Left colon (tissue), 1 donor: Measurements from ENCODE around the genes ZSCAN5C, ZNF17, ZNF772, ZNF256, C19orf18, ZSCAN22 and ZNF132.

DNA sequence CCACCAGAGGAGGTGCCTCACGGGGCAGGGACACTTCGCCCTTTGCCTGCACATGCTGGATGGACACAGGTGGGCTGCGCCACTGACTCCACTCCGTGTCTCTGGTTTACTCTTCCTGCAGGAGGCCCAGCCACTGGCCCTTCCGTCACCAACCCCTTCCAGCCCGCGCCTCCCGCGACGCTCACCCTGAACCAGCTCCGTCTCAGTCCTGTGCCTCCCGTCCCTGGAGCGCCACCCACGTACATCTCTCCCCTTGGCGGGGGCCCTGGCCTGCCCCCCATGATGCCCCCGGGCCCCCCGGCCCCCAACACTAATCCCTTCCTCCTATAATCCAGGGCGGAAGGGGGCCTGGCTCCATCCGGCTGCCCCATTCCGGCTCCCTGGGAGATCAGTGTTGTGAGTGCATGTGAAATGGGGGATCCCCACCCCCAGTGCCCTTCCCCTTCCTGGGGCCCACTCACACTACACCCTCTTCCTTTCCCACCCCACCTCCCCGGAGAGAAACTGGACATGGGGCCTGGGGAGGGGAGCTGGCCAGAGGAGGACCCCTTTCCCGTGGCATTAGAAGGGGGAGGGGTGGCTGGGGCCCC, 20.1 kb downstream of the EPN1 start:
- PRO-cap: no peak

- PRO-cap: no peak
Observed at GRCh38 chr19:56201914-56202554, at the start of gene ZSCAN5C. TSS of gene ZSCAN5C (plus strand) at chr19:56202273.

GRCh38 chr19:56301096-56301407, 13.6 kb downstream of the ZSCAN5A start:
- PRO-cap: no peak

DNA sequence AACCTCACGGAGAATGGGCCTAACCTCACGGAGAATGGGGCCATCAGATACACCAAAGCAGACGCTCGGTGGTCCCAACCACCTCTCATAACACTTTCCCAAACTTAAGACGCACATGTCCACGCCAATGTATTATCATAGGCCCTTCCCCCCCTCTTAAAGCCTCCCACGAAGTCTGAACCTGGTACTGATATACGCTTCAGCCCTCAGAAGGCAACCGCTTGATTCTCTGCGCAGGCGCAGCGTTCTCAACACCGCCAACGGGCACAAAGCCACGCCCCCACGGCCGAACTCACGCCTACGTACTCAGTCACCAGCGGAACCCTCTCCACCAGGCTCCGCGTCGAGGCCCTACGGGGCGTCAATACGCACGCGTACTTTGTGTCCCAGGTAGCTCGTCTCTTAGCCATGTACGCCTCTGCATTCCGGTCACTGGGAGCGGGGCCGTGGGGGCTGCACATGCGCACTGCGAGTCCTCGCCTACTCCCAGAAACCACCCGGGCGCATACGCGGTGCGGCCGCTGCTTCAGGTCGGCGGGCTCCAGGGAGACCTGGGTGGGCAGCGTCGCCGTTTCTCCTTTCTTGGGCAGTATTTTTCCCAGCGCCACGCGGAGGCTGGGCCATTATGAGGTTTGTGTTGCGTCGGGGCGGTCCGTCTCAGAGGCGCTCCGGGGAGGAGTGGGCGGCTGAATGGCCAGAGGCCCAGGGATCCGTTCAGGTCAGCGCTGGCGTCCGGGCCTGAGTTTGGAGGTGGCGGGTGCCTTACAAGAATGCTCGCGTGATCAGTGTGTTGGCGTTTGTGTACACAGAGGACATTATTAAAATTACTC, 25.3 kb downstream of the ZNF582 start:
- PRO-cap: unidirectional peak, plus-strand start at position 432 of the sequence; unidirectional peak, plus-strand start at position 506 of the sequence

- PRO-cap: no peak
Observed at GRCh38 chr19:56977899-56978681, 137.6 kb upstream of the PEG3 start.

DNA sequence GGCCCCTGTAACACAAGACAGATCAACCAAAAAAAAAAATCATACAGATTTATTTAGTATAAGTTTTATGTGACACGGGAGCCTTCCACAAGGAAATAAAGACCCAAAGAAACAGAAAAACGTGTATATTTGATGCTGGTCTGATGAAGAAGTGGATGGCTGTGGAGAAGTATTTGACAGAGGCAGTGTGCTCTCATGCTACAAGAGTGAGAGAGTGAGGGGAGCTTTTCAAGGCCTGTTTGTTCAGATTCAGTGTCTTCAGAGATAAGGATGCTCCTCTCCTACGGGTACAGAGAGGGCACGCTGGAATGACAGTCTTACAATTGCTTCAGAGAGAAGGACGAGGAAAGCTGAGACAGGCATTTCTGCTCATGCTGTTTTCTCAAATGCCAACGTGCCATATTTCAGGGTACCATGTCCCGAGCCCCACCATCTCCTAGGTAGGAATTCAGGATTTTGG, 138.6 kb upstream of the PEG3 start:
- PRO-cap: no peak

DNA sequence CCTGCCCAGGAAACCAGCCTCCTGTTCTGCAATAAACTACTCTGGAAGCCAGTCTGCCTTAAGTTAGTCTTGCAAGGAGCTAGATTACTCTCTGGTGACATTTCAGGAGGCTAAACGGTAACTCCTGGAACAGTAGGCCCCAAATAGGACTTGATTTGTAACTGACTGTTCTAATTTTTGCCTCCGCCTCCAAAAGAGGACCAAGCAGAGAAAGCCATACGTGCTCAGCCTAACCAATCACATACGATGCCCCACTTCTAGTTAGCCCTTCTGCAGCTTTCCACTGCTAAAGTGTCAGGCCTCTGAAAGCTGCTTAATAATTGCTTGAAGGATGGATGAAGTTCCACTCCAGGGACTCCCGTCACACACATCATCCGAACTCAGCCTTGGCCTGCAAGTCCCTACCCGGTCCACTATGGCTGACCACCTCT, 751 bp downstream of the ZNF805 start:
- PRO-cap: no peak

DNA sequence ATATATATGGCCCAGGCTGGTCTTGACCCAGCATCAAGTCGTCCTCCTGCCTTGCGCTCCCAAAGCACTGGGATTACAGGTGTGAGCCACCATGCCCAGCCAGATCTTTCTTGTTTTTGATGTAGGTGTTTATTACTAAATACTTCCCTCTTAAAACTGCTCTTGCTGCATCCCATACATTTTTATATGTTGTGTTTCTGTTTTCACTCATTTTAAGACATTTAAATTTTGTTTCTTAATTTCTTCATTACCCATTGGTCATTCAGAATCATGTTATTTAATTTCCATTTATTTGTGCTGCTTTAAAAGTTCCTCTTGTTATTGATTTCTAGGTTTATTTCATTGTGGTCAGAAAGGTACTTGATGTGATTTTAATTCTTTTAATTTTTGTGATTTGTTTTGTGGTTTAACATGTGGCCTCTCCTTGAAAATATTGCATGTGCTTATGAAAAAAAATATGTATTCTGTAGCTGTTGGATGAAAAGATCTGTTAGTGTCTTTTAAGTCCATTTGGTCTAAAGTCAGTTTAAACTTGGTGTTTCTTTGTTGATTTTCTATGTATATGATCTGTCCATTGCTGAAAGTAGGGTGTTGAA, 17.4 kb downstream of the ZNF460 start:
- PRO-cap: no peak

DNA sequence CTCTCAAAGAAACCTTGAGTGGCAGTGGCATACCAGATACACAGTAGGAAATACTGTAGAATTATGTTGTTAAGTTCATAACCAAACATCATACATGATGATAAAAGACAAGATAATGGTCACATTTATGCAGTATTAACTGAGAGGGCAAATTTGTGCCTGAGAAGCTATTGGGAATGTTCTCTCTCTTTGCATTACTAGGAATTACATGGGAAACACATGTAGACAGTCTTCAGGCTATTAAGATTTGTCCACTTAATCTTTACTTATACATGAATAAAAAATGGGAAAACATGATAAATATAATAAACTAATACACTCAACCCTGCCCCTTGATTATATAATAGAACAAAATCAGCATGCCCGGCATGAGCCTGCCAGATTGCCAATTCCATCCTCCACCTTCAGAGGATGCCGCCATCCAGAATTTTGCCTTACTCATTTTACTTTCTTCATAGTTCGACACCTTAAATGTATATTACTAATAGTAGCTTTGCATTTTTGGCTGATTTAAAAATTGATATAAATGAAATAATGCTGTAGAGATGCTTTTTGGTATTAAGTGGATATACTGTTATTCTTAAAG, 14.3 kb upstream of the ZNF543 start:
- PRO-cap: no peak

DNA sequence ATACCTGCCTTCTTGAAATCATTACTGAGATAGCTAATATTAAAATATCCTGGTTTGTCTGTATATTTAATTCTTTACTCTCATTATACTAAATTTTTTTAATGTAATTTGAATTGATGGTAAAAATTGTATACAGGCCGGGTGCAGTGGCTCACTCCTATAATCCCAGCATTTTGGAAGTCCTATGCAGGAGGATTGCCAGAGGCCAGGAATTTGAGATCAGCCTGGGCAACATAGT, 13.1 kb upstream of the ZNF543 start:
- PRO-cap: no peak

GRCh38 chr19:57368746-57369088, 5.4 kb downstream of the TRAPPC2B start:
- PRO-cap: unidirectional peak, plus-strand start at chr19:57368822

DNA sequence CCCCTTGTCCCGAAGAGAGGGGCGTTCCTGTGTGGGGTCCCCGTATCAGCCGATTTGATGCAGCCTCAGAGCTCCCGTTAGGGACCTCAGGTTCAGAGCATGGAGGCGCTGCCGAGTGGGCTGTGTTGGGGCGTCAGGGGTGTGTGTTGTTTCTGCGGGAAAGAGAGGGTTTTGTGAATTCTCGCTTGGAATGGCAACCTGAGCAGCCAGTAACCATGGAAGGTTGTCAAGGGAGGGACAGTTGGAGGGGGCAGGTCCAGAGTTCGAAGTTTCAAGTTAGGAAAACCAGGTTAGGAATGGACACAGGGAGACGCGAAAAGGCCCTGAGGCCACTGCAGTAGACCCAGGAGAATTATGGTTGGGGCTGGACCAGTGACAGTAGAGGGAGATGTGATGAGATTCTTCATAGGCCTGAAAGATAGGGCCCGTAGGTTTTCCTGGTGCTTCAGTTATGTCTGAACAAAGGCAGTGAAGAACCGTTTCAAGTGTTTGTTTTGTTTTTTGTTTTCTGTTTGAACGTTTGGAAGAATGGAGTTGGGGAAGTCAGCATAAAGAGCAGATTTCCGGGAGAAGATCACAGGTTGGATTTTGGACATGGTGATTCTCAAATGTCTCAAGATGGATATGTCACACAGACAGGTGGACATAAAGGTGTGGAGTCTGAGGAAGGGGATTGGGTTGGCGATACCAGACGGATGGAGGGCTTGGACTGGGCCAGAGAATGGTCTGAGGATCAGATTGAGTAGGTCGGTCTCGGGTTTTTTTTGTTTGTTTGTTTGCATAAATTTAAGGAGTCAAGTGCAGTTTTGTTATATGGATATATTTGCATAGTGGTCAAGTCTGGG, 763 bp downstream of the ZNF548 start:
- PRO-cap: no peak

DNA sequence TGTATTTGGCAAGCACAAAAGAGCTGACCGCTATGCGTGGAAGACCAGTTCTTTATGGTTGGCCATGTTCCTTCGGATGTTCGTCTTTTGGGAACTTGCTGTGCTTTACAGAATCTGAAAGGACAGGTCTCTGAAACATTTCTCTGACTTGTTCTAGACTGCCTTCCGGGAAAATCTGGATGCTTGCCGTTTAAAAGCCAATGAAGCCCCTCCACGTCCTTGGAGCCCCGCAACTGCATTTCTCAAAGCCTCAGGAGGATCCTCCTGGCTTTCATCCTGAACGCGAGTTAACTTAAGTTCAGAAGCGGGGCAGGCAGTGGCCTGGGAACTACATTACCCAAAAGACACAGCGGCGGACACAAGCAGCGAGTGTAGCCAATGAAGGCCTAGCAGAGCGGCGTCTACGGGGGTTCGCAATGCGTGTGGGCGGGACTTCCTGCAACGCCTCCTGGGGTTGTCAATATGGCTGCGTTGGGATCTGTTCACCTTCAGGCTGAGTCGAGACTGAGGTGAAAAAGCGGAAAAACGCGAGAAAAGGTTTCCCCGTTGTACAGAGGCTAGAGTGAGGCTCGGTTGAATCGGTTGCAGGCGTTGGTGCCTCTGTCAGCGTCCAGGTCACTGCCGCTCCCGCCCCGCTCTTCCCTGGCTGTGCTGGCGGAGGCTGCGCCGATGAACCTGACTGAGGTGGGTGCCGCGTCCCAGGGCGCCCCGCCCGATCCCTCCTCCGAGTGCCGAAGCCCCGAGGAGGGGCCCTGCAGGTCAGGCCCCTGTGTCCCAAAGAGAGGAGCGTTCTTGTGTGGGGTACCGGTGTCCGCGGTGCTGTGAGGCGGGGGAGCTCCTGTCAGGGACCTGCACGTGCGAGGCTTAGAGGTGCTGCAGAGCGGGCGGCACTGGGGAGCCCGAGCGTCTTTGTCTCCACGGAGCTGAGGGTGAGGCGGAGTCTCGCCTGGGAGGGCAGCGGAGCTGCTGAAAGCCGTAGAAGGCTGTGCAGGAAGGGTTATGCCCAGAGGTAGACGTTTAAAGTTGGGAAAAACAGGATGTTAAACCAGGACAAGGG, at the start of gene ZNF17:
Gene ZNF17 (plus strand): TSS at position 439 of the 1,057 bp plus-strand sequence.
- PRO-cap: unidirectional peak, plus-strand start at position 460 of the sequence

DNA sequence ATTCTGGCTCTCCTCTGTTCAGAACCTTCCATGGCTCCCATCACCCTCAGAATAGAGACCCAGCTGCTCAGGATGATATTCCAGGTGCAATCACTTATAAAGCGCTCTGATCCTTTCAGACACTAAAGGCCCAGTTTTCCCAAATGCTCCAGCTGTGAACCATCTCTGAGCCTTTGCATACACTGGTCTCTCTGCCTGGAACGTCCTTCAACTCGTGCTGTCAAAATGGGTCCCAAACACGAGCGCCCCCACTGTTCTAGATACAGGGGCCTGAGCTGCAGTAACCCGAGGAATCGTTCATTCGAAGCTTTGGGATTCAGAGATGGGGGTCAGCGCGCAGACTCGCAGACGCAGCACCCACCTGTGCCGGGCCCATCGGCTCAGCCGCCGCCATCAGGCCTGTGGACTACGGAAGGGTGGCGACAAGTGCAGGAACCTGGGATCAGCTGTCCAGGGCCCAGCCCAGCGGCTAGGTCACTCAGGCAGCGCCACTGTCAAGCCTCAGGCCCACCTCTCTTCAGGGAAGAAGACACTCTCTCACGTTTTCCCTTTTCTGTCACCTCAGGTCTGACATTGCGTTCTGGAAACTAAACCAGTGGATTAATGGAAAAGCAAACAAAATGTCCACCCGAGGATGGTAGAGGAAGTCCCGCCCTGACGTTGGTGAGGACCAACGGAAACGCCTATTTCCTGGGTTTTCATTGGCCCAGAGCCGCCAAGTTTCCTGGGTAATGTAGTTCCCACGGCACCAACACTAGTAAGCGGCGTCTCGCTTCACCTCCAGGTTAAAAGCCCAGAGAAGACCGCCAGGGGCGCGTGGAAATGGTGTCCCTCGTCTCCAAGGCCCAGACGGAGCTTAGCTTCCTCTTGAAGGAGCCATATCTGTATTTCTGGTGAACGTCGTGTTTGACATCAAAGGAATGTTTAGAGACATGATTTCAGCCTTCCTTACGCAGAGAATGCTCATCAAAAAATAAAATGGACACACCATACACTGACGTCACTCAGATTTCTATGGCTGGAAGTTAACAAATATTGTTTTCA, at the start of gene ZNF772:
Gene ZNF772 (minus strand): TSS at position 651 of the 1,044 bp plus-strand sequence.
- PRO-cap: no peak

DNA sequence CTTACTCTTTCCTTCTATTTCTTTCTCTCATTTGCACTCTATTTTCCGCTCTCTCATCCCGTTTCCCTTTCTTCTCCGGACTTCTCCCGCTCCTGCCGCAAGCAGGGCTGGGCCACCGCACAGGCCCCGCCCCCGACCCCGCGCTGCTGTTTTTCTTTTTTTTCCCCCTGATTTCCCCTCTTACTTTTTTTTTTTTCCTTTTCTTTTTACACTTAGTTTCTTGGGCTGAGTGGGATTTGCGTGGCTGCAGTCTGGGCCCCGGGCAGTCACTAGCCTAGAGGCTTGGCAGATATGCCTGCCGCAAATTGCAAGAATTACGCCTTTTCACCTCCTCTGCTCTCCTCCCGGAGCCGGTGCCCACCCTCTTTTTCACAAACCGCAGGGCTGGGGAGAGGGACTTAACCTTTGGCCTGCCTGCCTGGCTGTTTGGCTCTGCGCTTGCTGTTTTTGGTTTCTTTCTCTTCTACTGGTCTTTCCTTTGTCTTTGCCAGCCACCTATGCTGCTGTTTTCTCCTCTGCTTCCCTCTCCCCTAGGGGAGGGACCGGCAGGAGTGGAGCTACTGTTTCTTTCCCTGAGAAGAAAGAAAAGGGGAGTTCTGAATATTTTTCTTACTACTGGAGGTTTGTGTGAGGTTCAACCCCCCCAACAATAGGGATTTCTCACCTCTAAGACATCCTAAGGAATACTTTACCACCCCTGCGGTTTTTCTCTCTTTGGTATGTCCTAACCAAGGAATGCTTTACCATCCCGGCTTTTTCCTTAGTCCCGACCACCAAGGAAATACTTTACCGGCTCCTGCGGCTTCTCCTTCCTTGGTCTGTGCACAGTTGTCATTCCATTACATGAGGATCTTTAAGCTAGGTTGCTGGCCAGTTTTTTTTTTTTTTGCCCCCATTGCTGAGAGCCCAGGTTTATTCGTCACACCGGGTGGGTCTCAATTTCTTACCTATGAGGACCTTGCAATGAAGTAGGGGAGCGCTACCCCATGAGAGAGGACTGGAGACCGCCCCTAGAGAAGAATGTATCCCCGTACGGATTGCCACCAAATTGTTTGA, 10.9 kb downstream of the ZNF552 start:
- PRO-cap: unidirectional peak, minus-strand start at position 532 of the sequence

DNA sequence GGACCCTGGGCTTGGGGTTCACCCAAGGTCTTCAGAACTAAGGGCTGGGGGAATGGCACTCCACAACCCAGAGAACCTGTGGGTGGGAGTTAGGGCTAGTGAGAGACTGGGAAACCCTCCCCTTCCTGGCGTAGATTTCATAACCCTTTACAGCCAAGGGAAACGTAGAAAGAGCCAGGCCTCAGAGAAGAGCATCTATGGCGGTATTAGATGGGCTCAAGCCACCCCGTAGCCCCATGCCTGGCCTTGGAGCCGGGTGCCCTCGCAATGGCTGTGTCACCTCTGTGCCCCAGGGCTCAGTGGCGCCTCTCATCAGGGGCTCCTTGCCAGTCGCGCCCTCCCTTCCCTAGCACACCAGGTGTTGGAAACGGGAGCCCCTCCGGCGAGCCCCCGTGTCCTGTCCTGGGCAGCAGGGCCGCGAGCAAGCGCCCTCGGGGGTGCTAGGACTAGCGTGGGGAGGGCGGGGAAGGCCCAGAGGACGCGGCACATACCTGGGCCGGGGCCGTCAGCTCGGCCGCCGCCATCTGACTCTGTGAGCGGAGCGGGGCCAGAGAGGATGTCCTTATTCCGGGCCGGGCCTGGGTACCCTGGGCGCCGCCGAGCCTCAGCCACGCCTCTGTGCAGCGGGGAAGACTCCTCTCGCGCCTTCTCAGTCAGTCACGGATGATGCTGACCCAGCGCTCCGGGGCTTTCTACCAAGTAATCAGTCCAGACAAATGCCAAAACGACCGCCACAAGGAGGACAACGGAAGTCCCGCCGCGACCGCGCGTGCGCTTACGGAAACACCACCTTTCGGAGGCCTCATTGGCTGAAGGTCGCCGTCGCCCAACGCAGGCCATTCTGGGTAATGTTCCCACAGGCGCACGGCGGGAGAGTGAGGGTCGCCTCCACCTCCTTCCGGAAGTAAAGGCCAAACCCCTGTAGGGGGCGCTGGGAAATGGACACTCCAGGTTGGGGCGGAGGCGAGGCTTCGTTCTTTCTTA, at the start of gene ZNF256:
Gene ZNF256 (minus strand): TSS at position 756 of the 984 bp plus-strand sequence.
- PRO-cap: no peak

DNA sequence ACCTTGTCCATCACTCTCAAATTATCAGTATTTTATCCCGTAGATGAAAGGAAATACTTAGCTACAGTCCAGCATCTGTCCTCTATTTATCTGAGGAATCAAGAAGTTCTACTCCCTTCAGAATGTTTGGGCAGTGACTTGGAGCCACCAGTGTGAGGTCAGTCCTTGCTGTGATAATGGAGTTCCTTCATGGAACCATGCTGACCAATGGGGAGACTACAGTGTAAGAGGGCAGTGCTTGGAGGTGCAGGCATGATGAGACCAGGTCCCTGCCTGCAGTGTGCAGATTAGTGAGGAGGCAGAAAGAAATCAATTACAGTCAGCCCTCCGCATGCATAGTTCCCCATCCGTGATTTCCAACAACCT, at the start of gene C19orf18:
Gene C19orf18 (minus strand): TSS at position 113 of the 366 bp plus-strand sequence.
- PRO-cap: no peak

GRCh38 chr19:58326421-58327132, at the start of gene ZSCAN22:
TSS of gene ZSCAN22 (plus strand) at chr19:58326994.
- PRO-cap: bidirectional peak, plus-strand start at chr19:58327036, minus-strand start at chr19:58326933

DNA sequence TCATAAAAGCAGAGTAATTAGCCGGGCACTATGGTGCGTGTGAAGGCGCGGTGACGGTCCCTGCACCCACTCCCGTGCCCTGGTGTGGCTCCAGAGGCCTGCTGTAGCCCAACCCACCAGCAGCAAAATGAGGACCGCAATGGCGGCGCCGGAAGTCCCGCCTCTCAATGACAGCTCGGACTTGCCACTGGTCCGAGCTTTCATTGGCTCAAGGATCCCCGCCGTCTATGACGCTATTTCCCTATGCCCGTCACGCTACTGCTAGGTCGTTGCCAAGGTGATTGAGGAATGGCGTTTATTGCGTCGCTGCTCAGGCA, at the start of gene ZNF132:
Gene ZNF132 (minus strand): TSS at position 141 of the 317 bp plus-strand sequence.
- PRO-cap: bidirectional peak, plus-strand start outside the sequence, minus-strand start at position 141 of the sequence

GRCh38 chr19:58466176-58466673, 655 bp upstream of the ZNF324 start:
- PRO-cap: unidirectional peak, plus-strand start at chr19:58466638